Tibial nerve (tissue), 3 donors: ENCODE measurements around the genes DCANP1, SLC25A48, SPOCK1, FAM13B and CDC25C.

DNA sequence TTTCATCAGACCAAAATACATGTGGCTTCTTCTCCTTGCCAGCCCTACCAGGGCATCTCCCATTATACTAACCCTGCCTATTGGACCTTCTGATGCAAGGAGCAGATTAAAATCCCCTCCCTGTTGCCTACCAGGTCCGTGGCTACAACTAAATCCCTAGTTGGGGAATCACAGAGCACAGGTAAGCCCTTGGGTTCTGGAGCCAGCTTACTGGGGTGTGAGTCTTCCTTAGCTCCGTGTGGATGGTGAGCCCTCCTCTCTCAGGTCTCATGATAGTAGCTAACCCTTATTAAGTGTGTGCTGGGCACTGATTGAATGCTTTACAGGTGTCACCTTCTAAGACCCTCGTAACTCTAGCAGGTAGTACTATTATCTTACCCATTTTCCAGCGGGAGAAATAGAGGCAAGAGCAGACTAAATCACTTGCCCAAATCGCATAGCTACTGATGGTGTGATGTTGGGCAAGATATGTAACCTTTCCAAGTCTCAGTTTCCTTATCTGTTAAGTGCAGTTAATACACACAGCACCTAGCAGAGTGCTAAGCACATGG is at the start of gene DCANP1:
Gene DCANP1 (minus strand): TSS at position 199 of the 551 bp plus-strand sequence.
- PRO-cap: no peak
- RAMPAGE, long total RNA, 3 experiments: no peak in any of the 3 experiments

DNA sequence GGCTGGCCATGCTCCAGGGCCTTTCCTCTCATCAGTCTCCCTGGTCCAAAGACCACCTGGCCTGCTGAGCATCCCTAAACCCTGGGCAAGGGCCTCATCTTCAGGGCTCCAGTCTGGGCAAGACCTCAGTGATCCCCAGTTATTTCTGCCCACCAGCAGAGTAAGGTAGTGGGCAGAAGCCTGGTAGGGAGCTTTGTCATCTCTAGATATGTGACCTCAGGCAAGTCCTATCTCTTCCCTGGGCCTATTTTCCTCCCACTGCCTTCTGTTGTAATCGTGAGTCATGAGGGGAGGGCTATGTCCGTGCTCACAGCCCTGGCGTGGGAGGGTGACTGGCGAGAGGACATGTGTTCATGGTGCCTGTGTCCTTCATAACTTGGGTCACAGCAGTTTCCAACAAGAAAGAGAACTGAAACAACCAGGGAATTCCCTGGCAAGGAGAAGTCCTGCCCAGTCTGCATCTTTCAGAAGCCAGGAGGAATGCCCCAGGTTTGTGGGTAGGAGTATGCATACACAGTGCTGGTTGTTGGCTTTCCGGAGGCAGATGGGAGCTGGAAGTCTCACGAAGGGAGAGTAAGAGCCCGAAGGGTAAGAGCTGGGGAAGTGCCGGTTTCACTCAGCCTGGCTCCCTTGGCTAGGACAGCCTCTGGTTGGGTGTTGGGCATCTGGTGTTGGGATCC is 4.1 kb upstream of the TIFAB start:
- PRO-cap: no peak
- RAMPAGE, long total RNA, 3 experiments: no peak in any of the 3 experiments

- PRO-cap: no peak
- RAMPAGE, long total RNA, 3 experiments: no peak in any of the 3 experiments
Measured at GRCh38 chr5:135466121-135466631, 14.0 kb upstream of the TIFAB start.

DNA sequence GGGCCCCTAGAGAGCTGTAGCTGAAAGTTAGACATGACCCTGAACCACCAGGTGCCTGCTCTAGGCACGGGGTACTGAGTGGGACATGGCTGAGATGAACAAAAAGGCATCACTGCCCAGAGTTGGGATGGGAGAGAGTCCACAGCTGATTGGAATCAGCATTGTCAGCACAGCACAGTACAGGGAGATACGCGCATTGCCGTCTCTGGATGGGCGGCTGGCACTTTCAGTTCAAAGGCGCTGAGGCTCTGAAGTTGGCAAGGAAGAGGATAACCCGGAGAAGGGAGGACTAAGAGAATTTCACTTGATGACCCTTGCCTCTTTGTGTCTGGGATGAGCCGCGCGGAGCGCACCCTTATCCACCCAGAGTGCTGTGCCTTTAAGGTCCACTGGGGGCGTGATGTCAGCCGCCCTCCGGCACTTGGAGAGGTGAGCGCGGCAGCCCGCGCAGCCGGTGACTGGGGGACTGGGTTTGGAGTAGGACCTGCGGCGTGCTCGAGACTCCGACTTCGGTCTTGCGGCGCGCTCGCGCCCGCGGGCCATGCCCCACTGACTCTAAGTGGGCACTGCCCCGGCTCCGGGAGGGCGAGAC is at the start of gene SLC25A48:
Gene SLC25A48 (plus strand): TSS at position 420 of the 592 bp plus-strand sequence.
- PRO-cap: bidirectional peak, plus-strand start at position 454 of the sequence, minus-strand start at position 370 of the sequence
- RAMPAGE, long total RNA, 3 experiments: start-site peak on the plus strand in 2 of 3 experiments, centred at positions 439 to 509 of the sequence, 16 to 80 reads per replicate

DNA sequence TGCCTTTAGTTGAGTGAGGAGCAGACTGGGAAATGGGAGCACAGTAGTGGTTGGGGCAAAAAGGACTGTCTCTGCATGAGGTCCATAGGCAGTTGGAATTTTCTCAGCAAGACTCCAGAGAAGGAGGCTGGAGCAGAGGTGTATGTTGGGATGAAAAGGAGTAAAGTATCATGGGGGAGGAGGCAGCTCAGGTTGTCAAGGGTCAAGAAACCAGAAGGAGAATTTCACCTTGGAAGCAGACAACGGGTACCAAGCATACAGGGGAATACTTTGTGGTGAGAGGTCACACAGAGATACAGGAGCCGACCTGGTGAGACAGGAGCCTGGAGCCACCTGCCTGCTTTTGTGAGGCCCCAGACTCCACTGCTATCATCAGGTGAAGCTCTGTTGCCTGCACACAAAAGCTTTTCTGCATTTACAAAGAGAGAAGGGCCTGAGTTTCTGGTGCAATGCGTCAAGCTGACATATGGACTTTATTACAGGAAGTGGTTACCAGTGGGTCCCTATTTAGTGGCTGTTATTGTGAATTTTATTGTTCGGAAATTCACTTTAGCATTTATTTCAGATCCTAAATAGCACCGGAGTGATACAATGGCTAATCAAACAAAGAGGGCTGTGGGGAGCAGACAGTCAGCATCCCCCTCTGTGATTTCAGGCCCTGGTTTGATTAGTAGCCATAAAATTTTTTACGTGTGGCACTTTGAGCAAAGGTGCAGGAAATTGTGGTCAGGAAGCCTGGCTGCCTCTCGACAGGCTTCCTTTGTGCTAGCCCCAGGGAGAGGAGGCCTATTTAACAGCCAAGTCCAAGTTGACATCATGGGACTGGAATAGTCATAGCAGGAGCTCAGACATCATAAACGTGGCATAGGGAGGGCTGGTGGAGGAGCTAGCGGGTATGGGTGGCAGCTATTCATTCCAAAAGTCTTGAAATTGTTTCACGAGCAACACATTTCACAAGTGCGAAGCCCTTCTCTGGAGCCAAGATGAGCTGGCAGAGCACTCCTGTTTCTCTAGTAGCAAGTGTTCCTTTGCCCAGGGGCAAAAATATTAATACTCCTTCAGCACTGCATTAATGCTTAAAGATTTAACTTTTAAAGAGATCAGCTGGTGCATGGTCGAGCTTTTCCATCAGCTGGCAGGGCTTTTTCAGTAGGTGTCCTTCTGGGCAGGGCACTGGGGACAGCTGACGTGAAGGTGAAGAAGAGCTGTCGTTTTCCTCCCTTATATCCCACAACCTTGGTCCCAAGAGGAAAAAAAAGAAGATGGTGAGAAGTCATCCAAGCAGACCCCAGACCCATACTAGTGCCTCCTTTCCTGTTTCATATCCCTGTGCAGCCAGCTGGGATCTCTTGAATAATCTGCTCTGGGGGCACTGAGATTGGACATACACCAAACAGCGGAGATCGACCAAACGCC is 8.4 kb downstream of the TGFBI start:
- PRO-cap: no peak
- RAMPAGE, long total RNA, 3 experiments: start-site peak on the plus strand in 1 of 3 experiments, centred at position 33 of the sequence, 9 reads per replicate

DNA sequence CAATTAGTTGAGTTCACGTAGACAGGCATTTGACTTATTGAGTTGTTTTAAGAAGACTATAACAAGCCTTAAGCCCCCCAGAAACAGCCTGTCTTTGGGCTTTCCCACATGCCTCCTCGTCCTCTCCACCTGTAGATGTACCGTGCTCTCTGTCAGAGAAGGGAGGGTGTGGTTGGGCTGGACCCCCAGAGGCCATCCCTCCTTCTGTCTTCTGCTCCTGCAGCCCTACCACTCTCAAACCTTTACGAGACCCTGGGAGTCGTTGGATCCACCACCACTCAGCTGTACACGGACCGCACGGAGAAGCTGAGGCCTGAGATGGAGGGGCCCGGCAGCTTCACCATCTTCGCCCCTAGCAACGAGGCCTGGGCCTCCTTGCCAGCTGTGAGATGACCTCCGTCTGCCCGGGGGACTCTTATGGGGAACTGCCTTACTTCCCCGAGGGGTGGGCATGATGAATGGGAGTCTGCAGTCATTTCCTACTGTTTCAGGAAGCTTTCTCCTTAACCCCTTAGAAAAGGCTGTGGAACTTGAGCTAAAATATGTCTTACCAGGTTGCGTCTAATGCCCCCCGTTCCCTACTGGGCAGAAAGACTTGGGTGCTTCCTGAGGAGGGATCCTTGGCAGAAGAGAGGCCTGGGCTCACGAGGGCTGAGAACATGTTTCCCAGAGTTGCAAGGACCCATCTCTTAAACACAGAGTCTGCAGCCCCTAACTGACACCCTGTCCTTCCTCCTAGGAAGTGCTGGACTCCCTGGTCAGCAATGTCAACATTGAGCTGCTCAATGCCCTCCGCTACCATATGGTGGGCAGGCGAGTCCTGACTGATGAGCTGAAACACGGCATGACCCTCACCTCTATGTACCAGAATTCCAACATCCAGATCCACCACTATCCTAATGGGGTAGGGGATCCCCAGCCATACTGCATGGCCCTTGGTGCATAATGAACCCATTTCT is 17.6 kb downstream of the TGFBI start:
- PRO-cap: no peak
- RAMPAGE, long total RNA, 3 experiments: no peak in any of the 3 experiments

DNA sequence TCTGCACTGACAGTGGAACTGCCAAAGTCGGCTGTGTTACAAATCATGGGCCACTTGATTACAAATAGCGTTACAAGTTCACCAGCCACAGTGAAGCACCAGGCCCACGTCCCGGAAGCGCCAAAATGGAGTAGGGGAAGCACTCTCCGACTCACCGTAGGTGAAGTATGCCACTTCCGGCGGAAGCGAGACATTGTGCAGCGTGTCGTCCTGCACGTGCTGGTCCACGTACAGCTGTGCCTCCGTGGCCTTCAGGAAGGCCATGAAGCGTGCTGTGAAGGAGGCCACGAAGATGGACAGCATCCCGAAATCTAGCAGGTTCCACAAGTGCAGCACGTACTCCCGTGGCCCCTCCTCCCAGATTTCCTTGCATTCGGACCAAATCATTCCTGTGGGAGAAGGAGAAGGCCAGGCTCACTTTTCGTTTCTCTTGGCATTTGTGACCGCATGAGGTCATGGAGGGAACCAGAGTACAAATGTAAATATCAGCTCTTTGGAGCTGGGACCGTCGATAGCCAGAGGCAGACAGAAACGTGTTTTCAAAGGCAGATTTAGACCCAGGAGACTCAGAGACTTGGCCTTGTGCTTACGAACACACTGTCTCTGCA is 58.6 kb upstream of the SMIM32 start:
- PRO-cap: no peak
- RAMPAGE, long total RNA, 3 experiments: no peak in any of the 3 experiments

DNA sequence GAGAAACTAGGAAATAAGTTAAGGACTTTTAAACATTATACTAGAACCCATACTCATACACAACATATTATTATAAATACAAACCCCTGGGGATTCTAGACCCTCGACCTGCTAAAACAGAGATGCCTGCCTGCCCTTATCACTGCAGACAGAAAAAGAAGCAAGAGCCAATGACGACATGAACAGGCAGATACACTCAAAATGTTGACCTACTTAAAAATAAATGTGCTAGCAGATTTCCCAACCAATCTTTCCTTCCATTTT is 426.9 kb downstream of the SPOCK1 start:
- PRO-cap: no peak
- RAMPAGE, long total RNA, 3 experiments: no peak in any of the 3 experiments

GRCh38 chr5:137498984-137499417 is at the start of gene SPOCK1:
TSS of gene SPOCK1 (minus strand) at chr5:137499326.
- PRO-cap: unidirectional peak, minus-strand start at chr5:137499299
- RAMPAGE, long total RNA, 3 experiments: no peak in any of the 3 experiments

- PRO-cap: no peak
- RAMPAGE, long total RNA, 3 experiments: no peak in any of the 3 experiments
Measured at GRCh38 chr5:137800639-137800929, 46.4 kb upstream of the HNRNPA0 start.

DNA sequence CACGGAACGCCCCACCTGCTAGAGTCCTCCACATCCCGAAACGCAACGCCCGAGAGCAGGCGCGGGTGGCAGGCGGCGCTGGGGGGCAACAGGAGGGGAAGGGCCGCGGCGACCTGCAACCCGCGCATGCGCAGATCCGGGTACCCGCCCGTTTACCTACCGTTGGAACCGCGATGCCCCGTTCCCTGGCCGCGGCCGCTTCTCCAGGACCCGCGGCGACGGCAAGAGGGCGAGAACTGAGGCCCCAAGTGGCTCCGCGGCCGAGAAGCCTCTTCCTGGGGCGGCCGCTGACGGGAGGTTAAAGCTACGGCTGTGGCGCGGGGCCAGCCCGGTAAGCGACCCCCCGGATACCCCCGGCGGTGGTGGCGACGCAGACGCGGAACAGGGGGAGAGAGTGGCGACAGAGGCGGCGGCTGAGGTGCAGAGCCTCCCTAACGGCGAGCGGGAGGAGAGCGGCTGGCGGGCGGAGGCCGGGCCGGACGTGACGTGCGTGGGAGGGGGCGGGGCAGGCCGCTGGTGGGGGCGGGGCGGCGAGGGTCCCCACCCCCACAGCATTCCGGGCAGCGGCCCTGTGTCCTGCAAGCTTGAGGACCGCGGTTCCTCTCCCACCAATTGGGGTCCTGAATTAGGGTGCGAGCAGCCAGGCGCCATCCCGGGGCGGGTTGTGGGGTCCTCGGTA is at the start of gene FAM13B:
Gene FAM13B (minus strand): TSS at position 458 of the 679 bp plus-strand sequence.
- PRO-cap: bidirectional peak, plus-strand start at position 554 of the sequence, minus-strand start at position 469 of the sequence
- RAMPAGE, long total RNA, 3 experiments: start-site peak on the minus strand in 2 of 3 experiments, centred at positions 458 to 461 of the sequence, 29 to 40 reads per replicate

GRCh38 chr5:138331169-138332208 is at the start of gene CDC25C:
TSS of gene CDC25C (minus strand) at chr5:138331804.
- PRO-cap: no peak
- RAMPAGE, long total RNA, 3 experiments: no peak in any of the 3 experiments

GRCh38 chr5:138354991-138355522 is 2.6 kb downstream of the KDM3B start:
- PRO-cap: no peak
- RAMPAGE, long total RNA, 3 experiments: no peak in any of the 3 experiments

GRCh38 chr5:138379153-138380106 is 26.9 kb downstream of the KDM3B start:
- PRO-cap: no peak
- RAMPAGE, long total RNA, 3 experiments: start-site peak on the plus strand in 1 of 3 experiments, at chr5:138379404-138380019 at its widest, 5 to 14 reads per replicate

DNA sequence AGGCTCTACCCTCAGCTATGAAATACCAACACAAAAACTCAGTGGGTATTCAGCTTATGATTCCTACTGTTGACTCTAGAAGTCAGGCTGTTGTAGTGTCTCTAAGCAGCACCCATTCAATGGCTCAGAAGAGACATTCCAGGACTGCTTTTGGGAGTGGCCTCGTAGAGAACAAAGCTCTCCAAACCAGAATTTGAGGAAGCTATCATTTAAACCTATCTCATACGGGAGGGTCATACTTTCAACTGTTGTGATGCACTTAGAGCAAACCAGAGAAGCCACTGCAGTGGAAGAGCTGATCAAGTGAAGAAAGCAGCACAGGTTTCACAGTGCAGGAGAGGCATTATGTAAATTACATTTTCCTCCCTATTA is 34.0 kb downstream of the ETF1 start:
- PRO-cap: no peak
- RAMPAGE, long total RNA, 3 experiments: no peak in any of the 3 experiments

- PRO-cap: no peak
- RAMPAGE, long total RNA, 3 experiments: no peak in any of the 3 experiments
Measured at GRCh38 chr5:138534106-138534667, 8.8 kb downstream of the ETF1 start.

- PRO-cap: no peak
- RAMPAGE, long total RNA, 3 experiments: no peak in any of the 3 experiments
Measured at GRCh38 chr5:138544053-138545075, 1.3 kb upstream of the ETF1 start.

DNA sequence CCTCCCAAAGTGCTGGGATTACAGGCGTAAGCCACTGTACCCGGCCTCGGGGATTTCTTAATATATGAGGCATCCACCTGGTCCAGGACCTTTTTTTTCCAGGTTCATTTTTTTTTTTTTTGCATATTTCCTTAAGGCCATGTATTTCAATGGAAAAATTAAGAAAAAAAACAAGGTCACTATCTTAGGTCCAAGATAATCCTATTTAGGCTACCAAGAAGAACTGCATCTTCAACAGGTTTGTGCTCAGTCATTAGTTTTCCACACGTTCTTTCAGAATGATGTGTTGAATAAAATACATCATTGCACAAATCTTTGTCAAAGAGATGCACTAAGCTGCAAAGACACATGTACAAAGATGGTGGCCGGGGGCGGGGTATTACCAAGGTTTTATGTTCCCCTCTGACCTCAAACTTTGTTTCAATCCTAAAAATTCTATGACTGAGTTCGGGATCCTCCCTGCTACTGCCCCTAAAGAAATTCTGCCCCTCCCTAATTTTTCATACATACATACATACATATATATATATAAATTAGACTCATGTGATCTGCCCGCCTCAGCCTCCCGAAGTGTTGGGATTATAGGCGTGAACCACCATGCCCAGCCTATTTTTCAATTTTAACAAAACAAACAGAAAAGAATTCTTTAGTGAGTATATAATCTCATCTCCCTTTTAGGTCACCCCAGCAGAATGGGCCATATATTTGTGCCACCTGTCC is 14.2 kb downstream of the HSPA9 start:
- PRO-cap: no peak
- RAMPAGE, long total RNA, 3 experiments: no peak in any of the 3 experiments

- PRO-cap: no peak
- RAMPAGE, long total RNA, 3 experiments: no peak in any of the 3 experiments
Measured at GRCh38 chr5:138565222-138566164, 9.7 kb downstream of the HSPA9 start.

DNA sequence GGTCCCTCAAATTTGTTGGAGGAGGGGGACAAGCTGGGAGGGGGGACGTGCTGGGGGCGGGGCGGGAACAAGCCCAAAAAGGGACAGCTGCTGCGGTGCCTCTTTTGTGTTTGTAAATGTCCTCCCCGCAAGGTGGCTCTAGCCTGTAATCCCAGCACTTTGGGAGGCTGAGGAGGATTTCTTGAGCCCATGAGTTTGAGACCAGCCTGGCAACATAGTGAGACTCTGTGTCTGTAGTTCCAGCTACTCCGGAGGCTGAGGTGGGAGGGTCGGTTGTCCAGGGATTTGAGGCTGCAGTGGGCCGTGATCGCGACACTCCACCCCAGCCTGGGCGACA is 921 bp upstream of the CTNNA1 start:
- PRO-cap: no peak
- RAMPAGE, long total RNA, 3 experiments: no peak in any of the 3 experiments